Left lobe of liver (tissue), 1 donor: ENCODE measurements around a stretch of chr4.

DNA sequence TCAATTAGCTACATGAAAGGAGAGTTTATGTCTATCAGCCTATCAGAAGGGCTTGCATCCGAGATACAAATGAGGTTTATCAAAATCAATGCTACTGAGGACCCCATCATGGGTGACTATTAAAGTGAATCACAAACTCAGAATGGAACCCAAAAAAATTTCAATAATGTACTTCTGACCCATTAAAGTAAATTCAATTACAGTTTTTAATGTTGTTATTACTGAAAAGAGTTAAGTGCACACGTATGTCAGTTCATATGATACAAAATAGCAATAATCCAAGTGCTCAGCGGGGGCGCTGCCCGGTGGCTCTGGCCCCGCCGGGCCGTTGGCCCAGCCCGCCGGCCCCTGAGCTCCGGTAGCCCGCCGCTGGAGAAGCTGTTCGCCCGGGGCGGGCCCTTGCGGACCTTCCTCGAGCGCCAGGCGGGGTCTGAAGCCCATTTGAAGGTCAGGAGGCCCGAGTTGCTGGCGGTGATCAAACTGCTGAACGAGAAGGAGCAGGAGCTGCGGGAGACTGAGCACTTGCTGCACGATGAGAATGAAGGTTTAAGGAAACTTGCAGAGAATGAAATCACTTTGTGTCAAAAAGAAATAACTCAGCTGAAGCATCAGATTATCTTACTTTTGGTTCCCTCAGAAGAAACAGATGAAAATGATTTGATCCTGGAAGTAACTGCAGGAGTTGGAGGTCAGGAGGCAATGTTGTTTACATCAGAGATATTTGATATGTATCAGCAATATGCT is 599.0 kb downstream of the TRIML1 start:
- PRO-cap = no peak

DNA sequence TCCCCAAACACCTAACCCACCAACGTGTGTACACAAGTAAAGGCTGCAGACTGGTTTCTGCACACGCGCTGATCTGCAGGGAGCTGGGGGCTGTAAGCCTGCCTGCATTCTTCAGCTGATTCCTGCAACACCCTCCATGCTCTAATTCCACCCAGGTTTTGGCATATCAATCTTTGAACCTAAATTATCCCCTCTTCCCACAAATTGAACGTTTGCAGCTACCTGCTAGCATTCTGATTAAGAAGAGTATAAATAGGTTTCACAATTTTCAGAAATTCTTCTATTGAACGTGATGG is 820.3 kb downstream of the TRIML1 start:
- PRO-cap = no peak

DNA sequence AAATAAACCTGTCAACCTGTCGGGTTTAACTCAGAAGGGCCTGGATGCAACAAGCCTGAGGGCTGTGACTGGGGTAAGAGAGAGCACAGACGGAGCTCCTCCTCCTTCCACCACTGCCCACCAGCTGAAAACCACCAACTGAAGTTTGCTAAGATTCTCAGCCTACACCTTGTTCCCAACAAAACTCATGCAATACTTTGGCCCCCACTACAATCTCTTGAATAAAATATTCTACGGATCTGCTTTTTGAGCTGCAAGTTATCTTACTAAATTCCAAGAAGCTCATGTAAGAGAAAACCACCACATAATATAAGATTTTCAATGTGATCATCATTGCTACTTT is 25.4 kb upstream of the FRG1 start:
- PRO-cap = no peak

DNA sequence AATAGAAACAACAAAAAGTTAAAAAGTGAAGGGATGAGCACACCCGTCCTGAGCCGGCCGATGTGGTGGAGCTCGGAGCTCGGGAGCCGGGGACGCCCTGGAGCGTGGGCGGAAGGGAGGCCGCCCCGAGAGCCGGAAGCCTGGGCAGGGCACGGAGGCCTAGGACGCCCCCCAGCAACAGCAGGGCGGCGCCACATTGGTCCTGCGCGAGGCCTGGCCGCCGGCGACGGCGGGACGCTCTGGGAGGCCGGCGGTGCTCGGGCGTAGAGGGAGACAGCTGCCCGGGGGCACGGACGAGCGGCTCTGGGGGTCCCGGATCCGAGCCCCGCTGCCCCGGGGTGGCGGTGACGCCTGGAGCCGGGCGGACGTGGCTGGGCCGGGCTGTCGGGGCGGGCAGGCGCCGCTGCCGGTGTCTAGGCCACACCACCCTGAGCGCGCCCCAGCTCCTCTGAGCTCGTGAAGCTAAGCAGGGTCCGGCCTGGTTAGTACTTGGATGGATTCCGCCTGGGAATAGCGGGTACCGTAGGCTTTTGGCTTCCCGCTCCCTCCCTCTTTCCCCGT is 12.2 kb downstream of the FRG2 start:
- PRO-cap = no peak